Subcutaneous preadipocyte (primary cell): ENCODE results near the genes MEOX2 and CRPPA.

DNA sequence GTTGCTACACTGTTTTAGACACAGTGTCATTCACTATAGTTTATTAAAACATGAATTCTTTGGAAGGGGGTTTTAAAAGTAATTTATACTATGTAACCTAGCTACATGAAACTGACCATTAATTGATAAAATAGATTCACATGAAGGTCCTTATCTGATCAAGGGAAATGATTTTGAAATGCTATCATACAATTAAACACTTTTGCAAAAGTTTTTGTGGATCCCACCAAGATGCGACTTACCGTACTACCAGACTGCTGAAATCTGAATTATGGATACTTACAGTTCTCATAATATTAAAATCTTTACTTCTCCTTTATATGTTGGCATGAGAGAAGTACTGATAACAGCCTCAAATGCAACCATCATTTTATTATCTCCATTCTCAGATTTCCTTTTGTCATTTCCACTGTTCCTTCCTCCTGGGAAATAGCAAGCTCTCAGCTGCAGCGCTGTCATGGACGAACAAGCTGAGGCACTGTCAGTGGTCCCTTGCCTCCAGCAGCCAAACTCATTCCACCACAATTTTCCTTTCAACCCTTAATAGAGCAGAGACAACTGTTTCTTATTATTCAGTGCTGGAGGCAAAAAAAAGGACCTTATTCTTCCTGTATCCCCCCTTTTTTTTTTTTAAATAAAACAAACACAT, 478.3 kb downstream of the ARL4A start:
- CAGE, long polyA plus RNA = no peak

- CAGE, long polyA plus RNA = no peak
Observed at GRCh38 chr7:15685283-15686383, 850 bp downstream of the MEOX2 start.

GRCh38 chr7:15686384-15687080, at the start of gene MEOX2:
TSS of gene MEOX2 (minus strand) at chr7:15686683.
- CAGE, long polyA plus RNA = no peak

DNA sequence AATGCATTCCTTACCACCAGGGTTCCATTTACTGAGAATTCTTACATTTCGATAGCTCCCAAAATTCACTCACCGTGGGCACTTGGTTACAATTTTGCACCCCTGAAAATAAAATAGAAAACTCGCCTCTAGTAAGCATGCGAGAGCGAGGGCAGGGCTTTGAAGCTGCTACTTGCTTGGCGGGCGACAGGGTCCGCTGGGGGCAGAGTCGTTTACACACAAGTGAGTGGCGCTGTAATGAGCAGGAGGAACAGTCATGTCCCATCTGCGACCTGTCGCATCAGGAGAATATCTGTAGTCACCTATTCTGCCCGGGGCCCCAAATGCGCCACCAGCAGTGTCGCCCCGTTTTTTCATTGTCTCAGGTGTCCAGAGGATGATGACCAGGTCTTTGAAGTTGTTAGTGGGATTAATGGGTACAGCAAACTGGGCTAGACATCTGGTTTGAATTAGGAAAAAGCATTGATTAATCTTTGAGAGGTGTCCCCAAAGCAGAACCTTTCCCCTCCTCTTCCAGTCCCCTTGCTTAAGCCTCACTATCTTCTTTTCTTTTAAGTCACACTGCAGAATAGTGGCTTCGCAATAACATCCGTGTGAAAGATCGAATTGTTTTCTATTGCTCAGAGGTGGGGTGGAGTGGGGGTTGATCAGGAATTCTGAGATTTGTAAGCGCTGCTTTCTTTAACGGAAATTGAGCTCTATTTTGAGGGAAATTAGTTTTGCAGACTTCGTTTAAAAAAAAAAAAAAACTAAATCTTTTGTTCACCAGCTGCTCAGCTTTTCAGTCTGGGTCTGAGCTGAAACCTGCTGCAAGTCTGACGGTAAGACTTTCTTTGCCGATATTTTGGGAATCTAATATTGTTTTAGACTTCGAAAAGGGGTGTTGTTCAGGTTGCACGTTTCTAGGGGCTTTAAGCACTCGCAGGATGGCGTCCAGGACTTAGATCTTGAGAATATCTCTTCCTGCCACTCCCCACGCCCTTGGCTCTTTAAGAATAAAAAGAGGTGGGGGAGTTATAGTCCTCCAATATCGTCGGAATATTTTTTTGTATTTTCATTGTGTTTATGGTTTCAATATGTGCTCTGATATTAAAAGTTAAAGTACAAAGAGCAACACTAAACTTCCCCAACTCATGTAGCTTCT, 1.5 kb upstream of the MEOX2 start:
- CAGE, long polyA plus RNA = no peak

DNA sequence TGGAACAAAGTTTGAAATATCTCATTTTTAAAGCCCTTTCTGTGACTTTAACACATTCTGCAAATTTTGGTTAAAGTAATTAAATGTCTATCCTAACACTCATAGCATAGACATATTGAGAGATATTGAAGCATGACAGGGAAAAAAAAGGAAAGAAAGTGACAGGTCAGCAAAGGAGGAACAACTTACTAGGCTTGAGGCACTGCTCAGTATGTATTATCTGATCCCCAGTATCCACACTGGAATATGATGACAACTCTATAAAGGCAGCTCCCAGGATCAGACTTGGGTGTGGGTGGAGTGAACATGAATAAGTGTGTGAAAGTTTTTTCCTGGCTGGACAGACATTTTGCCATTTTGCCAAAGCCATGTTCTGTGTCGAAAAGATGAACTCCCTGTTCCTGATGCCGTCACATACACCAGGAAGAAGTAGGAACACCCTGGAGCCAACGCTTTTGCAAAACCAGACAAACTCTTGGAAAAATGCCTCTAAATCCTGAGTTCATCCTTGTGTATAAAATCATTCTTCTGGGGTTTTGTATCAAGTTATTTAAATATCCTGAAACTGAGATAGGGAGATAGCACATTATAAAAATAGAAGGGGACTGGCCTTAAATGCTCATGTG, 143.2 kb upstream of the MEOX2 start:
- CAGE, long polyA plus RNA = no peak

- CAGE, long polyA plus RNA = no peak
Observed at GRCh38 chr7:16420850-16421038, 594 bp downstream of the CRPPA start.

- CAGE, long polyA plus RNA = no peak
Observed at GRCh38 chr7:16421039-16422245, at the start of gene CRPPA. TSS of gene CRPPA (minus strand) at chr7:16421538.

DNA sequence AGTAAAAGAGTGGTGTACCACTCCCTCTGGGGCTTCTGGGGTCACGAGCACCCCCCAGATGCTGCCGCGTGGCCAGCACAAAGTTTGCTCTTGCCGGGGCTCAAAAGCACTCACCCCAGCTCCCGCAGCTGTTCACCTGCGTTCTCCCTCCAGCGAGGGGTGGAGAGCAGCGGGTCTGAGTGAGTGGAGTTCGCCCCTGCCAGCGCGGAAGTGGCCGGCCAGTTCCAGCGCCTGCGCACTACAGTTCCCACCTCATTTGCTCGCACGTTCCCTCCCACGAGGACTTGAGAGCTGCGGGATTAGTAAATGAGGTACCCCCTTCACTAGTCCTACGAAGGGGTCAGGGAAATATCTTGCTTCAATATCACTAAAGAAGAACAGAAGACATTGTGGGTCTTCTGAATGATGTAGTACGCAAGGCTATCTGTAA, 24.3 kb upstream of the LRRC72 start:
- CAGE, long polyA plus RNA = no peak

DNA sequence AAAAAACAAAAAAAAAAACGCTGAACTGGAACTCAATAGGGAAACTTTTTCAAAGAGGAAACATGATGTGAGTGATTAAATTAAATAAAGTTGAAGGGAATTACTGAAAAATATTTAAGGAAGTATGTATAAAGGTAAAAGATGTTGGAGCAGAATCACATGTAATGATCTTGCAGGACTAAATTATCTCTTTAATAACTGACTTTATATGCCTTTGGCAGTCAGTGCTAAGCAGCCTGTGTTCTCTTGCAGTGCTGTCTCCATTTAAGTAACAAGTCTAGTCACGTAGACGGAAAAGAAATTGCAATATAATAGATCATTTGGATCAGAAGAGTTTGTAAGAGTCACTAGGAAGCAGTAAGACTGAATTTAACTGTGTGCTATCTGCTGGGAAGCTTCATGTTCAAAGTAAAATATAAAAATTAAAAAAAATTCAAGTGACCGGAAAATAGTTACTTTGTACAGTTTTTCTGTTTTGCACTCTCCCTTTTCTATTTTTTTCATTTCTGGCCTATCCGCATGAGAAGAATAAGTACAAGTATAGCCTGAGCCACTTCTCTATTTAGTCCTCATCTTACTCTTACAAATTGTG, 21.4 kb downstream of the BZW2 start:
- CAGE, long polyA plus RNA = no peak

GRCh38 chr7:16800976-16801199, 3.9 kb downstream of the AGR2 start:
- CAGE, long polyA plus RNA = no peak

- CAGE, long polyA plus RNA = no peak
Observed at GRCh38 chr7:16853025-16853606, 28.7 kb downstream of the AGR3 start.

DNA sequence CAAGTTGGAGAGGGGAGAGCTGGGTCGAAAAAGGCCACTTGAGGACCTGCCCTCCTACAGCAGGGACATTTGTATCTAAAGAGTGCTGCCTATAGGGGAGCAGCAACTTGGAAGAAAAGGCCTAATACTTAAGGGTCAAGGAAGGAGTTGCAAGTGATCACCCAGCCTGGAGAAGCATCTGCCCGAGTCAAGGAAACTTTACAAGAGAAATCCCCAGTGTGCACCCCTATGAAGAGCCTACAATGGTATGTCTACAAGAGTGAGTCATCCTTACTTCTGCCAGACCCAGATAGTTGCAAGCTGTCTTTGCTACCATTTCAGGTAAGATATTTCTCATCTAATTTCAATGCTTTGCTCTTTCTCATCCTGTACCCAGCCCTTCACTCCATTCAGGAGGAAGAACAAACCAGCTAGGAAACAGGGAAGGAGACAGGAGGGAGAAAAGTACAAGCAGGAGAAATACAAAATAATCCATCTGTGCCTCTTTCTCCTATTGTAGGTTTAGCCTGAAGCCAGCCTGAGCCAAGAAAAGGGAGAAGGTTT, 34.4 kb upstream of the AGR3 start:
- CAGE, long polyA plus RNA = no peak

DNA sequence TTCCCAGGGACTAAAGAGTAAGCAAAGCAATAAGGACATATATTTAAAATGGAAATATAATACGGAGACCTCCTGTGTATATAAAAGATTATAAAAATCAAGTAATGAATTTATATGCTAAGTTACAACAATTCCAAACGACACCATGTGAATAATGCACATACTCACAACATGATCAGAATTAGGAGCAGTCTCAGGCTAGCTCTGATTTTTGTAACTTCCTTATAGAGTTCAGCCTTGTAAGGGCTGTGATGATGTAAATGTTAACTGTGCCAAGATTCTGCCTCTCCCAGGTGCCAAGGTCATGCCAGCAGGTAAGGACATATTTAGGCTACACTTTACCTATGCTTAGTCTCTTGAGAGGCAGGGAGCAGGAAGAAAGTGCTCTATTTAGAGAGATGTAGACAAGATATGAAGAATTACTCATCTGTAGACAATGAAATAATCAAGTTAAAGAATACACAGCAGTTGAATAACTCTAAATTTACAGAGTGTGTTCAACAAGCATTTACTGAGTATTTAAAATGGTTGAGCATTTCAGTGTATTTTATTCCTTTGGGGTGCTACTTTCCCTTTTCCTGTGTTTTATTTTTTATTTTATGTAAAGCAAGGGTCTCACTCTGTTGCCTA, 53.6 kb upstream of the AGR3 start:
- CAGE, long polyA plus RNA = no peak

GRCh38 chr7:17009188-17009895, 127.6 kb upstream of the AGR3 start:
- CAGE, long polyA plus RNA = no peak

DNA sequence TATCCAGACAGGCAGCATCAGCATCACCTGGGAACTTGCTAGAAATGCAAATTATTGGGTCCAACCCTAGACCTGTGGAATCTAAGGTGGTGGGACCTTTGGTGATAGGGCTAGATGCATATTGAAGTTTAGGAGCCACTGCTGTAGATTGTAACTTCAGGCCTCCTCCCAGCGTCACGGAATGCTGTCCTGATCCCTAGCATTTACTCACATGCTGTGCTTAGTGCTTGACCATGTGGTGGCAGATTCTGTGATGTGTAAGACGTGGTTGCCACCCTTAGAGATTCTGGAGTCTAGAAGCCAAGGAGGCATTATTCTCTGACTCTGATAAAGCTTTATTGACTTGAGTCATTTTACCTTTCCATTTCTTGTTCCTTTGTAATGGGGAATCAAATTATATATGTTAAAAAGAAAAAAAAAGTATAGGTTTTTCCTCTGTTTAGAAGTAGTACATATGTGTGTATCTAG, 13.5 kb downstream of the AHR start:
- CAGE, long polyA plus RNA = no peak

DNA sequence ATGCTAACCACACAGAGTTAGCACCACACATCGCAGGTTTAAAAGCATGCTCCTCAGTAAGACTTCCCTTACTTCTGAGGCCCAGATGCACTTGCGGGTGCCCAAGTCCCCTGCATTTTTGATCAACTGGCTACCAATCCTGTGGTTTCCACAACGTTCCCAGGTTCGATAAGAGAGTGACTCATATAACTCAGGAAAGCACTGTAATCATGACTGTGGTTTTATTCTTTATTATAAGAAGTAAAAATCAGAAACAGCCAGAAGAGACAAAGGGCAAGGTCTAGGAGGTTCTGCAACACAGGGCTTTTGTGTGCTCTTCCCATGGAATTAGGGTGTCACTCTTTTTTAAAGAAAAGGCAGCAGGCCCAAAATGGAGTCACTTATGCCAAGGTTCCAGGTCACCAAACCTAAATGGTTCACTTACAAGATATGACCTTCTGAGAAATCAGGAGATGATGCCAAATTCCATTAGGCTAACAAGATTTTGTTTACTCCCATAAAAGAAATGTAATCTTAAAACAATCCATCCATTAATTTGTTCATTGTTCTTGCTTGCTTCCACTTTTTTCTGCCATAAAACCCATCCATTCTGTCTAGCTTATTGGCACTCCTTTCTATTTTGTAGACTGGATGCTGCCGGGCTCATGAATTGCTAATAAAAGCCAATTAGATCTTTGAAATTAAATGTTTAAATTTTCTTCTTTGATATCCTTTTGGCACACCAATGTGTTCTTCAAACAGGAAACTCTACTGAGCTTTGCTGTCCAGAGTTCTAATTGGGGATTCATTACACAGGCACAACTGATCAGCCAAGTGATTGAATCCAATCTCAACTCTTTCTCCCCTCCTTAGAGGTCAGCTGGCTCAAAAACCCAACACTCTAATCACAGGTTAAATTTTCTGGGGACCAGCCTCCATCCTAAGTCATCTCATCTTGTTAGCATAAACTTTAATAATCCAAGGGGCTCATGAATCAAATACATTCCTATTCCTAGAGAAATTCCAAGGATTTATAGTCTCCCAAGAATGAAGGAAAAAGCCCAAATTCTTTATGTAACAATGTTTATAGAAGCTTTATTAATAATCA, 158.0 kb downstream of the SNX13 start:
- CAGE, long polyA plus RNA = no peak

DNA sequence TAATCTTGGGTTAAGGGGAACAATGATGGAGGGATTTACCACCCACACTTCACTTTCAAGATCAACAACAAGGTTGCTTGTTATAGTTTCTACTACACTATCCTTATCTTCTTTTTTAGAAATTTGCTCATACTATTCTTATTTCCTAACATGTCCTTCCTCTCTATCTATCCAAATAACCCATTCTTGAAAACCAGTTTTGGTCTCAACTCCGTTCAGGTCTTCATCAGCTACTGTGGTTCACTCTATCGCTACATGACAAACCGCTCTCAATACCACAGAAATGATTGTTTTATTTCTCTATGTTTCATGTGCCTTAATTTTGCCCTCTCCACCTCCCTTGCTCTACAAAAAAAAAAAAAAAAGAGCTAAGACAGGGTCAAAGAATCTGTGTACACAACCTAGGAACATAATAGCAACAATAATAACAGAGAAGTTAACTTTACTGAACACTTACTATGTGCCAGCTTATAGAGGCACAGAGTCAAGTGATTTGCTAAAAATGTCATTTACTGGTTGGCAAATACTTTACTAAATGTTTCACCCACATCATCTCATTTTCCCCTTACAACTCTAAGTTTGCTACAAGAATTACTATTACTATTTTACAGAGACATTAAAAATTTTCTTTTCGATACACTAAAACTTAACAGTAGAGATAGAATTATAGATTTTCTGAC, 53.5 kb downstream of the SNX13 start:
- CAGE, long polyA plus RNA = no peak

- CAGE, long polyA plus RNA = no peak
Observed at GRCh38 chr7:17939601-17940218, 584 bp downstream of the SNX13 start.

DNA sequence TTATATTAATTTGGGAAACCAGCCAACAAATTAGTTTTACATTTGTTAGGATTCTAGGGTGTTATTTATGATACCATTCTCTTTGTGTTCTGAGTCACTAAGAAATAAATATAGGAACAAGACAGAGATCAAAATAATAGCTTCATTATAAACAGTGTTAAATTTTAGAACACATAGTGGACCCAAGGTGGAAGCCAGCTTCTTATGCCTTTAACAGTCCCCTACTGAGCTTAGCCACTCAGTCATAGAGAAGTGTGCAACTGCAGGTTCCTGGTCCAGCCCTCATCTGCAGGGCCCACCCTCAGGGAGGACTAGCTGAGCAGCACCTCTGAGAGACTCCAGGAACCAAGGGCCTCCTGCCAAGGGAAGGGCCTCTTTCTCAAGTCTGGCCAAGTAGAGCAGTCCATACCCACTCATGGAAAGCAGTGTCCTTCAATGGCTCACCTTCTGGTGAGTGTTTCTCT, 173.6 kb upstream of the PRPS1L1 start:
- CAGE, long polyA plus RNA = no peak

DNA sequence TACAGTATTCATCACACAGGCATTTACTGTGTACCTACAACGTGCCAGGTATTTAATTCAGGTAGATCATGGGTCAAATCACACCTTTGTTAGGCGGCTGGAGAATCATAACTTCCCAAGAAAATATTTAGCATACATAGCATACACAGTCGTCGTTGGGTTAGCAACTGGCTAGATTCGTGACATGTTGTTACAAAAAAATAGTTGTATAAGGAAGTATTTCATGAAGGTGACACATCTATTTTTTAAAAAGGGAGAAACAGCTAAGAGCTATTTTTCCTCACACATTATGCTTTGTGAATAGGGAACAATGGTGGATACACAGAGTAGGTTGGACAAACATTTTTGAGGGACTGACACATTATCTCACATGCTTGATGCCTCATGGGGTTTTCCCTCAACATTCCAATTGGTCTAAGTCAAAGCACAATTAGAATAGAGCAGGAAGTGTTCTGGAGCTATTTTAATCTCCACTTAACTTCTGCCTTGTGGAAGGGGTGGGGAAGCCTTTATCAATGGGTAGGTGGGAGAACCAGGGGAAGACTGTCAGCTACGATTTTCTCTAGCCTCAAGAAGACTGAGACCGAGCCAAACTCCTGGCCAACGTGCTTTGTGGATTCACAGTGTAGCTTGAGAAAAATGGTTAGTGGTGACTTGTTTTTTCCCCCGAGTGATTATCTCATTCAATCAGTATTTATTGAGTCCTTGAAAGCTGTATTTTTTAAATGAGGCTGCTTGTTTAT, 13.4 kb downstream of the HDAC9 start:
- CAGE, long polyA plus RNA = no peak